SJCRH30 (cell line): ENCODE measurements around the genes NDUFB11 and SSX5.

GRCh38 chrX:45062934-45063653 lies 137.6 kb downstream of the DIPK2B start:
- RAMPAGE, long total RNA, result no peak

DNA sequence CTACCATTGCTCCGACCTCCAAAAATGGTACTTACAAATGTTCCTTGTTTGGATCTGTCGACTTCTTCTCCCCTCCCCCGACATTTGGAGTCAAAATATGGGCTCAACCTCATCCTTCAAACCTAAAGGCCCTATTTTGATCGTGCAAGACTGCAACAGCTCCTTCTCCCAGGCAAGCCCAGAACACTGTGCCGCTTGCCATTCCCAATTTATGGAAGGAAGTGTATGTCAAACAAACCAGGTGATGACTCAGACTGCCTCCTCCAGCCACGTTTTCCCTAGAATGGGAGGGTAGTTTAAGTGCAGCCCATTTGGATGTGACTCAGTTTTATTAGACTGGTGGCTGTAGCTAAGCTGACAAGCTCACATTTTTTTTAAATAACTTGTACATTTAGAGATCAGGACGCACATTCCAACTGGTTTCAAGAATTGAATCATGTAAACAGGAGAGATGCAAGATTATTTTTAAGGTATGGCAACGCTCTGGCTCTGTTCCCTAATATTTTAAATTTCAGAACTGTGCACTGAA lies 570.5 kb upstream of the DIPK2B start:
- RAMPAGE, long total RNA, result no peak

GRCh38 chrX:45806381-45807147 lies 605.9 kb upstream of the DIPK2B start:
- RAMPAGE, long total RNA, result no peak

DNA sequence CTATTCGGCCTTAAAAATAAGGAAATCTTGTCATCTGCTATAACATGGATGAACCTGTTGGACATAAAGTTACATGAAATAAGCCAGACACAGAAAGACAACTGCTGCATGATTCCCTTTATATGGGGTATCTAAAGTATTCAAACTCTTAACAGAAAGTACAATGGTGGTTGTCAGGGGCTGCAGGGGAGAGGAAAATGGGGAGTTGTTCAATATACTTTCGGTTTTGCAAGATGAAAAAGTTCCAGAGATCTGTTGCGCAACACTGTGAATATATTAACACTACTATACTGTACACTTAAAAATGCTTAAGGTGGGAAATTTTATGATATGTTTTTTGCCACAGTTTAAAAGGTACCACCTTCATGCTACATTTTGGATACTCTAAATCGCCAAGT lies 606.9 kb upstream of the DIPK2B start:
- RAMPAGE, long total RNA, result no peak

- RAMPAGE, long total RNA, result no peak
Observed at GRCh38 chrX:45807936-45808662, 607.4 kb upstream of the DIPK2B start.

DNA sequence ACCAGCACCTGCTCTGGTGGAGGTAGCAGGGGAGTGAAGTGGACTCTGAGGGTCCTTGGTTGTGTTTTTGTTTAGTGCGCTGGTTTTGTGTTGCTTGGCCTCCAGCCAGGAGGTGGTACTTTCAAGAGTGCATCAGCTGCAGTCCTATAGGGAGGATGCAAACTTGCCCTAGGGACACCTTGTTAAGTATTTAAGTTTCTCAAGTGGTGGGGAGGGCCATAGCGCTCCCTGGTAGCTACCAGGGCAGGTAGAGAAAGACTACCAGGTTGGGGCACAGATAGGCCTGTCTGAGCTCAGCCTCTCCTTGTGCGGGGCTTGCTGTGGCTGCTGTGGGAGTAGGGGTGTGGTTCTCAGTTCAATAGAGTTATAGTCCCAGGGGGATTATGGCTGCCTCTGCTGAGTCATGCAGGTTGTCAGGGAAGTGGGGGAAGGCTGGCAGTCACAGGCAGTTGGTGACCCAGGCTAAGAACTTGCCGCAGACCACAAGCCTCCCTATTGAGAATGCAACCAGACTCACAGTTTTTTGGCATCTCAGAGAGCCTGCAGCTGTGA lies 267.0 kb upstream of the KRBOX4 start:
- RAMPAGE, long total RNA, result no peak

GRCh38 chrX:46333240-46333912 lies 113.7 kb upstream of the KRBOX4 start:
- RAMPAGE, long total RNA, result no peak

GRCh38 chrX:47144578-47144958 lies at the start of gene NDUFB11:
Gene NDUFB11 (minus strand): TSS chrX:47144702.
- RAMPAGE, long total RNA, result start-site peak on the minus strand at chrX:47144684-47144722, 7,994 and 2,446 reads in 2 replicates

DNA sequence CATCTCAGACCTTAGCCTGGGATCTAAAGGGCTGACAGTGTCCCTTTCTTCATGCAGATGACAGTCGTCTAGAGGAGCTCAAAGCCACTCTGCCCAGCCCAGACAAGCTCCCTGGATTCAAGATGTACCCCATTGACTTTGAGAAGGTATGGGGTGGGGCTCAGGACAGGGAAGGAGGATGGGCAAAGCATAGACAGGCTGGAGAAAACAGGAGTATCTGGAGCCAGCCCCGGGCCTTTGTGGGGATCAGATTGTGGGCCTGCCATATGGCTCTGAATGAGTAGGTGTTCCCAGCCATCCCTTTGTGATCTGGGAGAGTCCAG lies 6.2 kb upstream of the CDK16 start:
- RAMPAGE, long total RNA, result no peak

DNA sequence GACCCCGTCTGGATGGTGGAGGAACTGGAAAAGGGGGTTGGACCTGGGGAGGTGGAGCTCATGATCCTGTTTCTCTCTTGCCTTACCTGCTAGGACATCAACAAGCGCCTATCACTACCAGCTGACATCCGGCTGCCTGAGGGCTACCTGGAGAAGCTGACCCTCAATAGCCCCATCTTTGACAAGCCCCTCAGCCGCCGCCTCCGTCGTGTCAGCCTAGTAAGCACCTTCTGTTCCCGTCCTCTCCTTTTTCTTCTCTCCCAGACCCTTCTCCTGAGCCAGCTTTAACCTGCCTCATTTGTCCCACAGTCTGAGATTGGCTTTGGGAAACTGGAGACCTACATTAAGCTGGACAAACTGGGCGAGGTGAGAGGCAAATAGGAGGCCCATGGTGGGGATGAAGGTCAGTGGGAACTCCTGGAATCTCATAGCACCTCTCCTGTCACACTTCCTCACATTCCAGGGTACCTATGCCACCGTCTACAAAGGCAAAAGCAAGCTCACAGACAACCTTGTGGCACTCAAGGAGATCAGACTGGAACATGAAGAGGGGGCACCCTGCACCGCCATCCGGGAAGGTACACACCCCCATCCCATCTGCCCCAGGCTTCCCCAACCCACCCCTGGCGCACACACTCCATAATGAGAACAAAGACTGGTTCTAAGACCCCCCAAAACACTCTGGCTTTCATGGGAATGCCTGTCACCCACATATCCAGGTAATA lies 6.2 kb downstream of the CDK16 start:
- RAMPAGE, long total RNA, result no peak

DNA sequence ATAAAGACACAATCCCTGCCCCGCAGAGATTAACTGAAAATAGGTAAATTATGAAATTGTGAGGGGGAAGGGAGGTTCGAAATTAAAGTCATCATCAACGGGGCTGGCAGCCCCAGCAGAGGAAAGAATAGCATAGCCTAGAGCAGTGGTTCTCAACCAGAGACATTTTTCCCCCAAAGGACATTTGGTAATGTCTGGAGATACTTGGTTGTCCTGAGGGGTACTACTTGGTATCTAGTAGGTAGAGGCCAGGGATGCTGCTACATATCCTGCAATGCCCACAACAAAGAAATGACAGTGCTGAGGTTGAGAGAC lies 1.1 kb upstream of the USP11 start:
- RAMPAGE, long total RNA, result no peak

DNA sequence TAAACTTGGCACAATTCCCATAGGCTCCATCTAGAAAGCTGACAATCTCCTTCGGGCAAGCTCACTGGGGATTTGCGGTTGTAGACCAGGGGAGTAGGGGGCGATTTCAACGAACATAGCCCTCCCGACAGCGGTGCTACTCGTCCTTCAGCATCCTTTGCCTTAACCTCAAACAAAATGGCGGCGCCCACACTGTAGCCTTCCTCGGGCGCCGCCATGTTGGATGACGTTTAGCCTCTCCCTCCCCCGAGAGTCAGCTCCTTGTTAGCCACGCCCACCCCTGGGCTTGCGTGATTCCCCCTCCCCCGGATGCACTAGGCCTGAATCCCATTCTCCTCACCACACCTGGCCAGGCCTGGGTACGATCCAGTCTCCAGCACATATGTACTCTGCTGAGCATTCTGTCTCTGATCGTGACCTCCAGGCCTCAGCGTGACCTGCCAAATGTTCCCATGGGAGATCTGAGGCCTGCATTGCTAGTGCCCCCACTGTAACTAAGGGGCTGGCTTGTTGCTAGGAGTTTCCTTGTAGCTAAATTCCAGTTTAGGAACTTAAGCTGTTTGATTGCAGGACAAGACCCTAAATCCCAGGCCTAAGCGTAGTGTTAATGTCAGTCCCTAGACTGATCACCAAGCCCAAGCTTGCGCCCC lies 48.9 kb upstream of the ZNF157 start:
- RAMPAGE, long total RNA, result no peak

DNA sequence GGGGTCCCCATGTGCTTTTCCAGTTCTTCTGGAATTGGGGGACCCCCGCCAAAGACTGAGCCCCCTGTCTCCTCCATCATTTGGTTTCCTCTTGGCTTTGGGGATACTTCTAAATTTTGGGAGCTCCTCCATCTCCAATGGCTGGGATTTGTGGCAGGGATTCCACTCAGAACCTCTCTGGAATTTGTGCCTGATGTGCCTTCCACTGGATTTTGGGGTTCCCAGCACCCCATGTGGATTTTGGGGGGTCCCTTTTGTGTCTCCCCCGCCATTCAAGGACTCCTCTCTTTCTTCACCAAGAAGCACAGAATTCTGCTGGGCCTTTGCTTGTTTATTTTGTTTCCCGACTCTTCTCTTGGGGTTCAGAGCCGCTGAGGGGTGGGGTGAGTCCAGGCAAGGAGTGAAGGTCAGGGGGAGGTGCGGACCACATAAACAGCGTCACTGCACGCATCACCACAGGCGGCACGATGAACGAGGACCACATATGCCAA lies 10.6 kb upstream of the TIMP1 start:
- RAMPAGE, long total RNA, result no peak

GRCh38 chrX:47573308-47573651 lies 9.0 kb upstream of the TIMP1 start:
- RAMPAGE, long total RNA, result no peak

DNA sequence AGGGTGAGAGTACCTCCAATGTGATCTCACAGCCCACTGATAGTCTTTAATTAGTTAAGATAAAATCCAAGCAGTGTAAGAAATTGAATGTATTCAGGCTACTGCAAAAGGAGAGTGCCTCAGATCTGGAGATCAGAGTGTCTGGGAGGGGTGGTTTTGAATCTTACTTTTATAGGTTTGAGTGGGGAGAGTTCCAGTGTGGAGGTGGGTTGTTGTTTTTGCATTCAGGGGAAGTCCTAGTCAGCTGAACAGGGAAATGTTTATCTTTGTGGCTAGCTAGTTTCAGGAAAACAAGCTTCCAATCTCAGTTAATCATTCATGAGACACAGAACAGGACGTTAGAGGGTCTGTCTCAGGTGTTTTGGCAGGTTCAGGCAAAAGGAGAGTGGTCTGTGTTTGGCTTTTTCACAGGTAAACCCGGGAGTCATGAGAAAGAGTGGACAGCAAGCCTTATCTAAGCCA lies 26.0 kb downstream of the ZNF81 start:
- RAMPAGE, long total RNA, result no peak

- RAMPAGE, long total RNA, result no peak
Observed at GRCh38 chrX:48196490-48196870, at the start of gene SSX5. Gene SSX5 (minus strand): TSS chrX:48196795.

DNA sequence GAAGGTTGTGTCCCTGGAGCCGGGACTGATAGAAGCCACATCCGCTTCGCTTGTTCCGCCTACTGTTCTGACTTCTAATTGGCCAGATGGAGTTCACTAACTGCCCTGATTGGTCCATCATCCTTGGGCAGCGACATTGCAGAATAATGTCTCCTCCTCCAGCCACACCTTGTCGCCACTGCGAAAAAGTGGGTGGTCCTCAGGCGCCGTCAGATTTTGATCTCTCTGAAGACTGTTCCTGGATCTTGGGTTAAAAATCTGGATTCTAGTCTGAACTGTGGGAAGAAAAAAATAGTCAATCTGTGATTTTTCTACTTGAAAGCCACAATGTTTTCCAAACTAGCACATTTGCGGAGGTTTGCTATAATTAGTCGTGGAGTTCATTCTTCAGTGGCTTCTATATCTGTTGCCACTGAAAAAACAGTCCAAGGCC lies 311 bp upstream of the SSX3 start:
- RAMPAGE, long total RNA, result no peak

GRCh38 chrX:48487150-48487595 lies 11.2 kb downstream of the FTSJ1 start:
- RAMPAGE, long total RNA, result no peak

GRCh38 chrX:48528147-48528812 lies 6.7 kb downstream of the EBP start:
- RAMPAGE, long total RNA, result no peak

GRCh38 chrX:48540536-48541114 lies 1.1 kb downstream of the TBC1D25 start:
- RAMPAGE, long total RNA, result no peak